Neural cell (in vitro differentiated cells): ENCODE data around the gene ARID5B.

DNA sequence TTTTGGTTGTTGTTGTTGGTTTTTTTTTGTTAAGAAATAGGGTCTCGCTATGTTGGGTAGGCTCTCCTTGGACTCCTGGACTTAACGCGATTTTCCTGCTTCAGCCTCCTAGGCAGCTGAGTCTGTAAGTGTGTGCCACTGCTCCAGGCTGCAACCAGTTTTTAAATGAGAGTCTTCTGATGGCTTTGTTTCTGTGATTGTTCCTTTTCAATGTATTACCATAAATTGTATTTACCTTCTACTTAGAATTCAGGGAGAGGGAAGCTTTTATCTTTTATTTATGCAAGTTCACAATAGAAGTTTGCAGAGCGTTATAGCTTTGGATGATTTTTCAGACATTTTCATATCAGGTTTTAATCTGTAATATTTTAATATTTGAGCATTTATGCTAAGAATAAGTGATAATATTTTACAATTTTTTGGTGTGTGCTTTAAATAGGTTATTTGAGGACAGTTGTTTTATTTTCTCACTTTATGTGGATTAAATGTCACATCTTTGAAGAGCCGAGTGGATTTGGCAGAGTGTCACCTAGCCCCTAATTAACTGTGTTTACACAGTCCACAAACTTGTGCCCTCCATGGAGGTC is 63.0 kb downstream of the BICC1 start:
- RAMPAGE, long total RNA = no peak

DNA sequence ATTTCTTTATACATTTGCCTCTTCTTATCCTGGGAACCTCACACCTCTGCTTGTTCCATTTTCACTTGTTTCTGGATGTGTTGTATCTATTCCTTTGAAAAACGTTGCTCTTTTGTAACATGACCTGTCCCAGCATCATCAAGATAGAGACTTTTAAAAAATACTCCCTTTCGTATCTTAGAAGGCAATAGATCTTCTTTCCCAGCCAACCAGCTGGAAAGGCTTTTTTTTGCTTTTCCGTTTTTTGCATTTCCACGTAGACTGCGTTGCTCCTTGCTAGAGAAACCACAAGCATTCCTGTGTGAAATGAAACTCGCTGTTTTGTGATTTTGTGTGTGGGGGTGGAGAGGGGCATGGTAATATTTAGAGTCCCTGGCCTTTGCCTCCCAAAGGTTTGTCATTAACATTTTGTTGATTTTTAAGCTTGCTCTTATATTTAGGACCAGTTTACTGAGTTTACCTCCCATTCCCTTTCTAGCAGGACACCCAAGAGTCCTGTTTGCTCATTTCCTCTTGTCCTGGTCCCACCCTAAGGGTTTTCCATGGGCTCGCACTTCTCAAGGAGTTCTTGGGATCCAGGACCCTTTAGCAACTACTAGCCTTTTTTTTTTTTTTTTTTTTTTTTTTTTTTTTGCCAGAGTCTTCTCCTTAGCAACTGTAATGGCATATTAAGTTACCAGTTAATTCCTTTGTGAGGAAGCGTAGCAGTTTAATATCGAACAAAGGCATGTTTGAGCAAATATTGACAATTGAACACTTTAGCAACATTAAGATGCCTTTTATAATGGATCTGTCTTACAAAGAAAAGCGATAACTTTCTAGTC is 243.6 kb downstream of the BICC1 start:
- RAMPAGE, long total RNA = no peak

- RAMPAGE, long total RNA = no peak
Observed at GRCh38 chr10:58816907-58817867, 304.5 kb downstream of the BICC1 start.

DNA sequence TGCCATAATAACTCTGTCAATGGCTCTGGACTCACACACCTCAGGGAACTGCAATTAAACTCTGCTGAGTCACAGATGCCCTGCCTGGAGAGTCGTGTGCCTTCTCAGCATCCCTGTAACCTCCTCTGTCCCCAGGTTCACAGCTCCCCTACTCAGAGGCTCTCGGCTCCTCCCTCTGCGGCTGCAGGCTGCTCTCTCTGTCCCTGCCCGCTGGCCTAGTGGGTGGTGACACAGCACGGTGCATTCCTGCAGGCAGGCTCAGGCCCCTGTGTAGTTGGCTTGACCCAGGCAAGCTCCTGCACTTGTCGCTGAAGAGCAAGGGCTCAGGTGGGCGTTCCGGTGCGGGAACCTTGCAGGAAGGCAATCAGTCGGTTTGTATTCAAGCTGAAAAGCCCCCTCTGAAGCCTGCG is 208.9 kb upstream of the PHYHIPL start:
- RAMPAGE, long total RNA = no peak

- RAMPAGE, long total RNA = no peak
Observed at GRCh38 chr10:59366153-59366514, 3.8 kb upstream of the FAM13C start.

DNA sequence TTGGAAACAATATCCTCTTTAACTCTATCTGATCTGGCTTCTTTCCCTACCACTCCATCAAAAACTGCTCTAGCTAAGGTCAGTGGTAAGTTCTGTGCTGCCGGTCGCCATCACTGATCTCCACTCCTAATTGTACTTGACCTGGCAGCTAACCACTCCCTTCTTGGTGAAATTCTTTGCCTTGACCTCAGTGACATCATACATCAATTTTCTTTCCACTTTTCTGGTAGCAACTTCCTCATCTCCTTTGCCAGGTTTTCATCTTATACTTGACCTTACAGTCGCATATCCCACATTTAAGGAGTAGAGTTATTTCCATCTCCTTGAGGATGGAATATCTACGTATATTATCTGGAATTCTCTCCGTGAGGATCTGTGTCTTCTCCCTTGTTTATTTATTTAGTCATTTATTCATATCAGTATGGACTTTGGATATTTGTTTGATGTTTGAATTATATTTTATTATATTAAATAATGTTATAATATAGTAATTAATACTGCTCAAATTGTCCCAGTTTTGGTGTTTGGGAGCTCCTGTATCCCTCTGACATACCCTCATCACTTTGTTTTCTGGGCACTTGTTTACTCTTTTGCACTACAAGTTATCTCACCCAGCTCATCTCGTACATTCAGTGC is 48.2 kb upstream of the MRLN start:
- RAMPAGE, long total RNA = no peak

DNA sequence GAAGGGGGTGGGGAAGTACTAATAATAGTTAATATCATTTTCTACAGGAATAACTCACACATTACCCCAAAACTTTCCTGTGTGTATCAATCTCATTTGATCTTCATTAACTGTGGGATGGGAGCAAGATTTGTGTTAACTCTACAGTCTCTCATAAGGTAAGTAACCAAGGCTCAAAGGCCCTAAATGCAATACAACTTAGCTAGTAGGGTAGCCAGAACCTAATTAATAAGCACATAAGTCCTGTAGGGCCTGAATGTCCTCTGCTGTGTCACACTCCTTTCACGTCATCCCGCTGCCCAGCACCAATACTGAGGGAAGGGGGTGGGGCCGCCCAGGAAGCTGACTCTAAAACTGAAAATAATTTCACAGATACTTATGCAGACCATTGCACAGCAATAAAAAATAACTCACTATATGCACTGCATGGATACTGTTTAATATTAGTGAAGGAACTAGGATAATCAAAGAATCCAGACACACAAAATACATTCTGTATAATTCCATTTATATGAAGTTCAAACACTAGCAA is 13.7 kb downstream of the CCDC6 start:
- RAMPAGE, long total RNA = no peak

DNA sequence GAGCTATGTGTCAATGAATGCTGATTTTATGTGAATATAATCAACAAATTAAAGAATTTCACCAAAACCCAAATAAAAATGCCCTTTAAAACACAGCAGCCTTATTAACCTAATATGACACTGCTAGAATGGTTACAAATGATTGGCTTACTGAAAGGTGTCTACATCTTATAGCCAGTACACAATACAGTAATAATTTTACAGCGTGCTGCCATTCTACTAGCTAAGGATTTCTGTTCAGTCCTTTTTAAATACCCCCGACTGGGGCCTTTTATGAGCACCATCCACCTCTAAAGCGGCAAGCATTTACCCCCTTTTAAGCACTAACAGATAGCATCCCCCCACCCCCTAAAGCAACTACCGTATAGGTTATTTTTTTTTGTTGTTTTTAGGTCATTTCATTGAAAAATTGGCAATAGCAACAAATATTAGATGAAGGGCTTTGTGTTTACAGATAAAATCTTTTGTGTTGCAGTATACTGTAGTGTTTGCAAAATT is 122.2 kb upstream of the CCDC6 start:
- RAMPAGE, long total RNA = no peak

- RAMPAGE, long total RNA = no peak
Observed at GRCh38 chr10:60069716-60070361, 163.5 kb upstream of the CCDC6 start.

- RAMPAGE, long total RNA = no peak
Observed at GRCh38 chr10:60298233-60298986, 91.3 kb downstream of the ANK3 start.

GRCh38 chr10:60573247-60573633 is 183.6 kb upstream of the ANK3 start:
- RAMPAGE, long total RNA = no peak

DNA sequence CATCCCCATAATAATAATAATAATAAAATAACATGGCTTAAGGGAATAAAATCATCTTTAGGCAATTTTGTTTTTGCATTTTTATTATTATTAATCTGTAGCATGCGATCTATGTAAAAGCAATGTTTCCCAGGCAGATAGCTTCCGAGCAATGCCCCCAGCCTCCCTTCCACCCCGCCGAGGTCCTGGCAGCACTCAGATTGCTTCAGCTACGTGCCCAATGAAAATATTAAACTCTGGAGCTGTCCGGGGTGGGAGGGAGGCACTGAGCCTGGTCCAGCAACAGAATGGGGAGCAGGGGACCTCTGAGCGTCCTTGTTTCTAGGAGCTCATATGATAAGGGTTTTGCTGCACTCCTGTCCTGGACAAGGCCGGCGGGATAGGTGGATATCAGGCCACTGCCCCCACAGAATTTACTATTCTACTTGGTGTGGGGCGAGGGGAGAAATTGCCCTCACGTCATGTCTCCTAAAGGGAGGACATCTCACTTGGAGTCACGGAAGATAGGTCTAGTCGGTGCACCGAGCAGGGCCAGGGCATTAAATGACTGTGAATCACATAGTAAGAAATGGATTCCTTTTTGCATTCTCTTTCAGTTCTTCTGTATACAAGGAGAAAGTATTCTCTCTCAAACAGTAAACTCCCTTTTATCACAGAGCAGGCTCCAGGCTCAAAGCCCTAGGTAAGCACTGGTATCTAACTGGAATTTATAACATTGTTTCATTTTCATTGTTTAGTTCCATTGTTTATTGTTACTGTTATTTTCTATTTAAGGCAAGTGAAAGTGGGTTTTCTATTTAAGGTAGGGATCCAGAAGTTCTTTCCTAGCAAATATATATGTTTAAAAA is 44.3 kb upstream of the CDK1 start:
- RAMPAGE, long total RNA = no peak

DNA sequence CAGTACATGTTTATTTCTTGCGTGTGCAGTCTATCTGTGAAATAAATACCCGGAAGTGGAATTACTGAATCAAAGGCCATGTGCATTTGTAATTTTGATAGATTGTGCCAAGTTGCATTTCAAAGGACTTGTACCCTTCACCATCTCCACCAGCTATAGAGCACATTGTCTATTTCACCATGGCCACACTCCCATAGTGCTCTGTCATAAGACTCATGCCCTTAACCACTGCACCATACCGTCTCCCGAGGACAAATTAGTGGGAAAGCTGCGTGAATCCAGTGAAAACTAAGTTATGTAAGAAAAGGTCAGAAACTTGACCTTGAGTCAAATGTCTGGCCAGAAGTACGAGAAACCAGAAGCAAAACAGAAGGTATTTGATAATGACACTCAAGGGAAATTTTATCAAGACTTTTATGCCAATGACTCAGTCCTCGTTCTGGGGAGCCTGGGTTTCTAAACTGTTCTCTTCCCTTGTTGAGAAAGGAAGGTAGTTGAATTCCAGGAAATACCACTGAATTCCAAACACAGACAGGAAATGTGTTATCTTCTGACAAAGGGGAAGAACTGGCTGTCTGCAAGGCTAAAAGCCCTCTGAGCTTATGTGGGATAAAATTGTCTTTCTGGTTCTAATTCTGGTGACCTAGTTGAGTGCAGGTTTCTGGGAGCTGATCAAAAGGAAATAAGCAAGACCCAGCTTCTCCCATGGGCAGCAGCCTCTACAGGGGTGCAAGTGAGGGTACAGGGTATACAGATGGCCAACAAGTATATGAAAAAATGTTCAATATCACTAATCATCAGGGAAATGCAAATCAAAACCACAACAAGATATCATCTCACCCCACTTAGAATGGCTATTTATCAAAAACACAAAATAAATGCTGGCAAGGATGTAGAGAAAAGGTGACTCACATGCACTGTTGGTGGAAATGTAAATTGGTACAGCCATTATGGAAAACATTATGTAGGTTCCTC is 49.7 kb downstream of the CDK1 start:
- RAMPAGE, long total RNA = no peak

DNA sequence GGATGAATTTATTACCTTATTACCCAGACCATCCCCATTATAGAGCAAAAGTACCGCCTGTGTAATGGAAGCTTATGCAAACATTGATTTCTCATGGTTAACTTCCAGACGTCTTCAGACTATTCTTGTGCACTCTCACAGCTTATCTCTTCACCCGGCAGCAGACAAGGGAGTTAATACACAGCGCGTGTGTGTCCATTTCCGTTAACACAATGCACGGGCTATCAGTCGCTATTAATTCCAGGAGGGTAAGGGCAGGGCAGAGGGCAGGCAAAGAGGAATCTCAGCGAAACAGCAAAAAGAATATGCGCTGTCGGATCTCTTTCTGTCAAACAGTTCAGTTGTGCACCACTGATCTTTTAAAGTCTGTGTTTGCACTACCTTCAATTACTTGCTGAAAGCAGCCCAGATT is 41.2 kb upstream of the CABCOCO1 start:
- RAMPAGE, long total RNA = no peak

DNA sequence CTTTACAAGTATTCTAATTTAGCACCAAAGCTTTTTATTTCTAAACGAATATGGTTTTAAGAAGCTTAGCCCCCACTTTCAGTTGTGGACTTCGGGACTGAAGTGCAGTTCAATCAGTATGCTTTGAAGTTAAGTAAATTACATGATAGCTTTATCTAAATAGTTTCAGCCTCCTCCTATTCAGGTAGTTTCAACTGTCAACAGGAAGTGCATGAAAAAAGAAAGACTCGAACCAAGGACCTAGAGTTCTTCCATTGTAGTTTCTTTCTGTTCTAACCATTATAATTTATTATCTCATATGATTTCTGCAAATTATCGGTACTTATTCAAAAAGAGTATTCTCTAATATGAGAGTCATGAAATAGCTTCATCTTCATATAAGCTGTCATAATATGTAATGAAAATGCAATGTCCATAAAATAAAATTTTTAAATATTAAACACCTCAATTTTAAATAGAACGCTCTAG is 90.1 kb downstream of the CABCOCO1 start:
- RAMPAGE, long total RNA = no peak

DNA sequence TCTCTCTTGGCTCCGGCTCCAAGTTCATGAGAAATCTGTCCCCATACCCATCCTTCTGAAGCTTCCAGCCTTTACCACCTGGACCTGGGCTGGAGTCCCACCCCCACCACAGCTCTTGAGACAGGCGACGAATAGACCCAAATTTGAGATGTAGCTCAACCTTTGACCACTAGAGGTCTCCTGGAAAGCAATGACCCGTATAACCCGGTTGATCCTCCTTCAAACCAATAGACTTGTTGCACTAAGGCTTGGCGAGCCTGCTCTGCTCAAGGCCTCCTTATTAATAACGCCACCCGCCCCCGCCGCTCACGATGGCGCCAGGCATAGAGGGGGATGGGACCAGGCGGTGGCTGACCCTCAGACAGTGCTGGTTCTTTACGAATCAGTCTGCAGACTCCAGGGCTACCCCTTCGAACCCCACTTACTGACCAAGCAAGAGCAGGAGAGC is 4.5 kb upstream of the ARID5B start:
- RAMPAGE, long total RNA = no peak

GRCh38 chr10:61901093-61901901 is at the start of gene ARID5B:
ARID5B (plus strand) TSS chr10:61901699.
- RAMPAGE, long total RNA = no peak

- RAMPAGE, long total RNA = no peak
Observed at GRCh38 chr10:62016717-62017593, 115.5 kb downstream of the ARID5B start.

DNA sequence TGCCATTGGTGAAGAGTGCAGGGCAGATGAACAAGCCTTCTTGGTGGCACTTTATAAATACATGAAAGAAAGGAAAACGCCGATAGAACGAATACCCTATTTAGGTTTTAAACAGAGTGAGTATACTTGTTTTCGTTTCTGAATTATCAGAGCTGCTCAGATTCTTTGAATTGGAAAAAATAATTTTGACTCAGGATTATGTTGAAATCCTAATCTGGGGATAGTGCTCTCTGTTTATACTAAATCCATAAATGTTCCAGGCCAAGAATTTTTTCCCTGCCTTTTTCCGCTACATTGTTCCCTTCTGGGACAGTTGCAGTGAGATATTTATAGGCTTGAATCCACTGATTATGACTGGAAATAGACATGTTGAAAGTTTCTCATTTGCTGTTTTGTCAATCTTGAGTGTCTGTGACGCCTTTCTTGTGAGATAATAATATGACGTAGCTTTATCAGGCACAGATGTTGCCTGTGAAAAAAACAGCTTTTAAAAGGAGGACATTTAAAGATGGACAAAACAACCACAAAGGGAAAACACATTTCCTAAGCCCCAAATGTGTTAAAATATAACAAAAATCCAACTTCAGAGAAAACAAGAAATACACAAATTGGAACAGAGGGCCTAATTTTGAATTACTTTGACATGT is 155.8 kb downstream of the ARID5B start:
- RAMPAGE, long total RNA = no peak

DNA sequence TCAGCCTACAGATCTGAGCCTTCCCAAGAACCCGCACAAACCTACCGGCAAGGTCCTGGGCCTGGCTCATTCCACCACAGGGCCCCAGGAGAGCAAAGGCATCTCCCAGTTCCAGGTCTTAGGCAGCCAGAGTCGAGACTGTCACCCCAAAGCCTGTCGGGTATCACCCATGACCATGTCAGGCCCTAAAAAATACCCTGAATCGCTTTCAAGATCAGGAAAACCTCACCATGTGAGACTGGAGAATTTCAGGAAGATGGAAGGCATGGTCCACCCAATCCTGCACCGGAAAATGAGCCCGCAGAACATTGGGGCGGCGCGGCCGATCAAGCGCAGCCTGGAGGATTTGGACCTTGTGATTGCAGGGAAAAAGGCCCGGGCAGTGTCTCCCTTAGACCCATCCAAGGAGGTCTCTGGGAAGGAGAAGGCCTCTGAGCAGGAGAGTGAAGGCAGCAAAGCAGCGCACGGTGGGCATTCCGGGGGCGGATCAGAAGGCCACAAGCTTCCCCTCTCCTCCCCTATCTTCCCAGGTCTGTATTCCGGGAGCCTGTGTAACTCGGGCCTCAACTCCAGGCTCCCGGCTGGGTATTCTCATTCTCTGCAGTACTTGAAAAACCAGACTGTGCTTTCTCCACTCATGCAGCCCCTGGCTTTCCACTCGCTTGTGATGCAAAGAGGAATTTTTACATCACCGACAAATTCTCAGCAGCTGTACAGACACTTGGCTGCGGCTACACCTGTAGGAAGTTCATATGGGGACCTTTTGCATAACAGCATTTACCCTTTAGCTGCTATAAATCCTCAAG is 176.3 kb downstream of the RTKN2 start:
- RAMPAGE, long total RNA = no peak